SJCRH30 (cell line): ENCODE measurements around the genes HTRA1 and OAT.

GRCh38 chr10:122240574-122241075 lies 30.5 kb upstream of the BTBD16 start:
- RAMPAGE, long total RNA: no peak

DNA sequence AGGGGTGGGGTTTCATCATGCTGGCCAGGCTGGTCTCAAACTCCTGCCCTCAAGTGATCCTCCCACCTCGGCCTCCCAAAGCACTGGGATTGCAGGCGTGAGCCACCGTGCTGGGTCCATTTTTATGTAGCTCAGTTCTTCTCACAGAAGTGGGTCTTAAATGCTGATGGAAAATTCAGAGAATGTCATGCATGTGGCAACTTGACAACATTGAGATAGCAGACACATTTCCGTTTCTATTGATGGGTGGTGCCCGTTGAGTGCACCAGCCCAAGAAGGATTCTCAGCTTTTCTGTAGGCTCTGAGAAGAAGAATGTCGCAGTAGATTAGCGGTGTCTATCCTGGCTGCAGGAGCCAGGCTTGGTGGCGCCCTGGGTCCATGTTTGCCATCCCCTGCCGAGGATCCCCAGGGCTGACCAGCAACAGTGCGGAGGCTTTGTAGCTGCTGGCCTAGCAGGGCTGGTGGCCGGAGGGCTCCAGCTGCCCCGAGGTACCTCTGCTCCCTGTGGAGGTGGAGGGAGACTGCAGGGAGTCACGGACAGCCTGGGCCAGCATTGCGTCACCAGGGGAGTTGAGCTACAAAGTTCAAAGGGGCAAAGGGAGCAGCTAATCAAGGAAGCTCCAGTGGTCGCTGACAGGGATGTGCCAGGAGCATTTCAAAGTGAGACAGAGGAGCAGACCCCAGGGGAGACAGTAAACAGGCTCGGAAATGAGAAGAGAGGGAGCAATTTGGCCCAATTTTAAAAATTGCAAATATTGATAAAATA lies 39.0 kb downstream of the BTBD16 start:
- RAMPAGE, long total RNA: no peak

- RAMPAGE, long total RNA: no peak
Observed at GRCh38 chr10:122324466-122324840, 50.1 kb upstream of the PLEKHA1 start.

- RAMPAGE, long total RNA: no peak
Observed at GRCh38 chr10:122402016-122403138, 27.9 kb downstream of the PLEKHA1 start.

DNA sequence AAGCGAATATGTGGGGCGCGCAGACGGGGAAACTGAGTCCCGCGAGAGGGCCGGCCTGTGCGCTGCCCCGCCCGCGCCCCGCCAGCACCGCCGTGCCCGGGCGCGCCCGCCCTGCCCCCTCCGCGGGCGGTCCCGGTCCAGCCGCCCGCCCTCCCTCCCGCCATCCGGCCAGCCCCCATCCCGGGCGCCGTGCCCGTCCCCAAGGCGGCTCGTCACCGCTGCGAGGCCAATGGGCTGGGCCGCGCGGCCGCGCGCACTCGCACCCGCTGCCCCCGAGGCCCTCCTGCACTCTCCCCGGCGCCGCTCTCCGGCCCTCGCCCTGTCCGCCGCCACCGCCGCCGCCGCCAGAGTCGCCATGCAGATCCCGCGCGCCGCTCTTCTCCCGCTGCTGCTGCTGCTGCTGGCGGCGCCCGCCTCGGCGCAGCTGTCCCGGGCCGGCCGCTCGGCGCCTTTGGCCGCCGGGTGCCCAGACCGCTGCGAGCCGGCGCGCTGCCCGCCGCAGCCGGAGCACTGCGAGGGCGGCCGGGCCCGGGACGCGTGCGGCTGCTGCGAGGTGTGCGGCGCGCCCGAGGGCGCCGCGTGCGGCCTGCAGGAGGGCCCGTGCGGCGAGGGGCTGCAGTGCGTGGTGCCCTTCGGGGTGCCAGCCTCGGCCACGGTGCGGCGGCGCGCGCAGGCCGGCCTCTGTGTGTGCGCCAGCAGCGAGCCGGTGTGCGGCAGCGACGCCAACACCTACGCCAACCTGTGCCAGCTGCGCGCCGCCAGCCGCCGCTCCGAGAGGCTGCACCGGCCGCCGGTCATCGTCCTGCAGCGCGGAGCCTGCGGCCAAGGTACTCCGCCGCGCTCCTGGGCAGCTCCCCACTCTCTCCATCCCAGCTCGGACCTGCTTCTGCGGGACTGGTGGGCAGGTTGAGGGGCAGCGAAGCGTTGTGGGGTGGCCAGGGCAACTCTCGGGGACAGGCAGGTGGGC lies at the start of gene HTRA1:
TSS of gene HTRA1 (plus strand) at position 256 of the 967 bp plus-strand sequence.
- RAMPAGE, long total RNA: no peak

DNA sequence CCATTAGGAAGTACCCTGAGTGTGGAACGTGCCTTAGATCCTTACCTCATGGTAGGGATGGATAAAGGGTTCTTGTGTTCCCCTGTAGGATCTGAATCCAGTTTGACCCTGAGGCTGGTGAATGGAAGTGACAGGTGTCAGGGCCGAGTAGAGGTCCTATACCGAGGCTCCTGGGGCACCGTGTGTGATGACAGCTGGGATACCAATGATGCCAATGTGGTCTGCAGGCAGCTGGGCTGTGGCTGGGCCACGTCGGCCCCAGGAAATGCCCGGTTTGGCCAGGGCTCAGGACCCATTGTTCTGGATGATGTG lies 31.6 kb downstream of the DMBT1 start:
- RAMPAGE, long total RNA: no peak

GRCh38 chr10:122620863-122621502 lies 51.7 kb upstream of the SPADH start:
- RAMPAGE, long total RNA: no peak

DNA sequence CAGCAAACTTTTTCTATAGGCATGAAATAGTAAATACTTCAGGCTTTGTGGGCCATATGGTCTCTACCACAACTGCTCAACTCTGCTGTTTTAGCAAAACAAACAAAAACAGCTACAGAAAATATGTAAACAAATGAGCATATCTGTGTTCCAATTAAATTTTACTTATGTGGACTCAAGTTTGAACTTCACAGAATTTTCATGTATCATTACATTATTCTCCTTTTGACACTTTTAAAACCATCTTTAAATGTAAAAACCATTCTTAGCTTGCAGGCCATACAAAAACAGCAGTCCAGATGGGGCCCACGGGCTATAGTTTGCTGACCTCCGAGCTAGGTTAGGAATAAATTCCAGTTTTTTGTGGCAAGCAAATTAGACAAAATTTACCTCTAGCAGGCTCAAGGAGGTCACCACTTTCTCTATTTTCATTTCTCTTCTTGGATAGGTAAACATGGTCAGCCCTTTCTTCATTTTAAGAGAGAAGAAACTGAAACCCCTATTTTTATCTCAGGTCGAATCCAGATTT lies 10.9 kb downstream of the IKZF5 start:
- RAMPAGE, long total RNA: no peak

- RAMPAGE, long total RNA: no peak
Observed at GRCh38 chr10:123134698-123135039, 1.1 kb upstream of the HMX3 start.

GRCh38 chr10:123136743-123137430 lies 1.1 kb downstream of the HMX3 start:
- RAMPAGE, long total RNA: no peak

DNA sequence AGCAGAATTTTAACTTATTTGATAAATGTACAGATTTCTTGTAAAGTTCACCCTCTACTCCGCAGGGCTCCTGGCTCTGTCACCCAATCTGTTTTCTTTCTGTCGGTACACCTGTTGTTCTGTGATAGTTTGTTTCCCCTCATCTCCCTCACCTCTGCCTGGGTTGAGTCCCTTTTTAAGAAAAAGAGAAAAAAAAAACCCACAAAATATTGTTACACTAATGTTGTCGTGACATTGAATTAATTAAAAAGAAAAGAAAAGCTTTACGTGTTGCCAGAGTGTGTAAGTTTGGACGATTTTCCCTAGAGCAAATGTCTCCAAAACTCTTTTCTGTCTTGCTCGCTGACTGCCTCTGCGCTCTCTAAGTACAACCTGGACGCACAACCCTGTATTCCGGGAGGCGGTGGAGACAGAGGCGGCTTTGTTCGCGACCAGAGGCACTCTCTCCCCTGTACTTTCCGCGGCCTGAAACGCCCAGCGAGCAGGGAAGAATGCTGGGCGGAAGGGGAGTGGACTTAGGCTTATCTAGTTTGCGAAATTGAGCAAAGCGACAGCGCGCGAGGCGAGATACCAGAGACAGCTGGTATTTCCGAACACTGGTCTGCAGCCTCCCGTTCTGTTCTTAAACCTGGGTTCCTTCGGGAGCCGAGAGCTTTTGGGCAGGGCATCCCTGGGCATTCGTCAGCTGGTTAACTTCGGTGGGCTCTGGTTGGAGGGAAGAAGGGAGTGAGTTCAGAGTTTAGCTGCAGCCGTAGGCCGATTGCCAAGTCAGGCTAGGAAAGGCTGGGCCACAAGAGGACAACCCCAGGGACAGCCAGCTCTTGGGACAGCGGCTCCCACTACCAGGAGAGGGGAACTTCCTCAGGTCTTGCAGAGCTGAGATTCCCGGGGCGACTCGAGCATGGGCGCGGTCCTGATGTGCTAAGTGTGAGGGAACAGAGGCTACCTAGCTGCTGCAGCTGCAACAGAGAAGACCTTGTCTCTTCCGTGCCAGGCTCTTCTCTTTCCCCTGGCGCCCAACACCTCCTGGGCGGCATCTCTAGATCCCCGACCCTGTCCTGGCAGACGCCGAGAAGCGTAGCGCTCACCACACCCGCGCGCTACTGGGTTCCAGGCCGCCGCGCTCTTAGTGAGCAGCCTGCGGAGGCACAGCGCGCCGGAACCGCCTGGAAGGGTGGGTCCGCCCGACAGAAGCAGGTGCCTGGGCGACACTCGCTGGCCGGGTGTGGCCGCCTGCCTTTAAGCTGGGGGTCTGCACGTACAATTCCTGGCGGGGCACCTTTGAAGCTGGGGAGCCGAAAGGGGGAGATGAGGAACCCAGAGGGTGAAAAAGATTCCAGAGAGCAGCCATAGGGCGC lies 3.9 kb downstream of the HMX3 start:
- RAMPAGE, long total RNA: no peak

- RAMPAGE, long total RNA: no peak
Observed at GRCh38 chr10:123157920-123158371, 3.7 kb downstream of the BUB3 start.

DNA sequence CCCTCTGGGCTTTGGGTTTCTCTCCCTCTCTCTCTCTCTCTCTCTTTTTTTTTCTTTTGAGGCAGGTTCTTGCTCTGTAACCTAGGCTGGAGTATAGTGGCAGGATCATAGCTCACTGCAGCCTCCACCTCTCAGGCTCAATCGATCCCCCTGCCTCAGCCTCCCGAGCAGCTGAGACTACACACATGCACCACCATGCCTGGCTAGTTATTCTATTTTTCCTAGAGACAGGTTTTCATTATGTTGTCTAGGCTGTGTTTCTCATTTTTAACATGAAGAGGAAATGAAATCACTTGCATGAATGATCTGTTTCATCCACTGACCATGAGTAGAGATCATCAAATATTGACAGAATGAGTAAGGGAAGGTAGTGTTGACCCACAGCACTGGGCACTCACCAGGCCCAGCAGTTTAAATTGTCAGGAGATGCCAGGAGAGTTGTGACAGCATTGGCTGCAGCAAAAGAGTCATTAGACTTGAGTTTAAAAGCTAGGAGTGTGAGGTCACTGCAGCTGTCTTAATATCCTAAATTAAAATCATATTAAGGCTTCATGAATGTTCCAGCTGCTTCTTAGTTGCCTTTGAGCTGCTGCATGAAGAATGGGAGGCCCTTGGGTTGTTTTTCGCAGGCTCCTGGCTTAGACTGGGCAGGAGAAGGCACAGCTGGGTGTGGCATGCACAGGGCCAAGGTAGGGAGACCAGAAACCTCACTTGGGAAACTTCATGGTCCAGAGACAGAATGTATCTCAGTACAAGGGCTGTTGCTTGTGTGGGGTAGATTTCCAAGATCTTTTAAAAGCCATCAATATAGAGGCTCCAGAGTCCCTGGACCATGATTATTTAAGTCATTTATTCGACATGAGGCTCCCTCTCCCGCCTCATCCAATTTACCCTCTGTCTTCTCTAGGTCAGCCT lies 49.7 kb downstream of the BUB3 start:
- RAMPAGE, long total RNA: no peak

DNA sequence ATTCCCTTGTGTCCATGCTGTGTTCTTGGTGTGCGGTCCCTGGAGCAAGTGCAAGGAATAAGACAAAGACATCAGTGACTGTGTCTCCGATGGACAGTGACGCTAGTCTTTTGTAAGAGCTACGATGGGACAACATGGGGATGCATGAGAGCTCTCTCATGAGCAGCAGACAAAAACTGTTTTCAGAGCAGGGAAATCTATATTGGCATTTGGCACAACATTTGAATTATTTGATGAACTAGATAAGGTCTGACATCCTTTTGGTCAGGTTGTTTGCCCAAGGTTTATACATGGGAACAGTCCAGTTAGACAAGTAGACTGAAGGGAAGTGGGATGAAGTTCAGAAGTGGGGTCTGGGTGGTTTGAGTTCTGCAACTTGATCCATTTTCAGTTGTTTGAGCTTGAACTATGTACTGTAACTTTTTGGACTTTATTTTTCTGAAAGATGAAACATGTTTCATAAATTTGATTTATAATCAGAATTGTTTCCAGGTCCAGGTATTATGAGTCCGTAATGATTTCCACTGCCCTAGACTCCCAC lies 50.9 kb downstream of the BUB3 start:
- RAMPAGE, long total RNA: no peak

DNA sequence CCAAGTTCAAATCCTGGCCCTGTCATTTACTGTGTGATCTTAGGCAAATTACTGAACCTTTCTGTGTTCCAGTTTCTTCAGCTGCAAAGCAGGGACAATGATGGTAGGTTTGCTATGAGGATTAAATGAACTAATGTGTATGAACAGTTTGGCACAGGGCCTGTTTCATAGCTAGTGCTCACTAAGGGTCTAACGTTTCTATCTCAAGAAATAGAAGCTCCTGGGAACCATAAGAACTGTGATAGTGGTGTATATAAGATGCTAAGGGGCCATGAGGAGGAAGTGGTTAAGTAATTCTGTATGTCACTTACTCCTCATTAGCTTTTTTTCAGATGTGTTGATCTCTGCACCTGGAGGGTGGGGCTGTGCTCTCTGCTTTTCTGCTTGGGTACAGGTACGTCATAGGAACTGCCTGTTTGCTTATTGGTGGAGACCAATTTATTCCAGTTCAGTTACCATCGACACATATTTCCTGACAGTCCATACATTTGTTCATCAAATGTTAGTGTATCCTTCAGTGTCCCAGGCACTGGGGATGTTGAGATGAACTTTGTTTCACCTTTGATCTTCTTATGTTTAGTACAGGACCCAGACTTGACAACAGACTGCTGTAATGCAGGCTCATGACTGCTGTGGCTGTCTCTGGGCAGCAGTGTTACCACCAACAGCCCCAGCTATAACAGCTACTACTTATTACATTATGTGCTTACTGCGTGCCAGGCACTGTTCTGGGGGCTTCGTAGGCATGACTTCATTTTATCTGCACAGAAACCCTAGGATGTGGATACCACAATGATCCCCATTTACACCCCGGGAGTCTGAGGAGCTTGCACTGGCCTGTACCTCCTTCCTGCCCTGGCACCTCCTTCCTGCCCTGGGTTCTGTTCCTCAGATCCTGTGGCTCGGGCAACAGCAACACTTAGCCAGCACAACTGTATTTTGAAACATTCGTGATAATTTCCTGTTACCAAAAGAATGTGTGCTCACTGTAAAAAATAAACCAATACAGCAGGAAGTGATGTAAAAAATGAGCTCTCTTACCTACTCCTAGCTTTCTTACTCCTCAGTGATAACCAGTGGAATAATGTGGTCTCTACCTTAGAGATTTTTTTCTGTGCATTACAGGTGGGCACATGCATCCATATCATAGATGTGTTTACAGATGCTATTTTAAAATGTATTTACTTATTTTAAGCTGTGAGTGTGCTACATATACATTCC lies 87.4 kb downstream of the BUB3 start:
- RAMPAGE, long total RNA: no peak

DNA sequence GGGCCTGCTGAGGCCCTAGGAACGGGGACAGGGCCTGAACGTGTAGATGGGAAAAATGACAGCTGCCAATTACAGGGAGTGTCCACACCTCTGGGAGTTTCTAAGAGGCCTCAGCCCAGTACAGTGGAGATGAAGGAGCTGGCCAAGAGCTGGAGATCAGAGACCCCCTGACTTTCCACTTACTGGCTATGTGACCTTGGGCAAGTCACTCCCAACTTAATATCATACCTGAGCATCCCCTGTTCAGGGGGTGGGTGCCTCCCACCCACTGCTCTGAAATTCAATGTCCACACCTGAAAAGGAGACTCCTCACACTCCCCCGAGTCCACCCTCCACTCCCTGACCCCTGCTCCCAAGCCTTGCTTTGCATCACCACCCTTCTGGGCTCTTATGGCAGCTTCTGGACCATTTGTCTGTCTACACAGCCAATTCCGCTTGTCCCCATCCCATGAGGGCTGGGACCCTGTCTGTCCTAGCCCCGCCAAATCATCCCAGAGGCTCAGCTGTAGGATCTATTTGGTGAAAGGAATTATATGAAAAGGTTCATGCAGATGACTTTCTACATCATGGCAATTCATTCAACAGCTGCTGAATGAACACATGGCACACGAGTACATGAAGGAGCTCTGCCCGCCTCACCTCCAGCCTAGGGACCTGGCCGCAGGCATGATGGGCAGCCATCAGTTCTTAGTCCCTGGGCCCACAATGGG lies 3.9 kb downstream of the CHST15 start:
- RAMPAGE, long total RNA: no peak

DNA sequence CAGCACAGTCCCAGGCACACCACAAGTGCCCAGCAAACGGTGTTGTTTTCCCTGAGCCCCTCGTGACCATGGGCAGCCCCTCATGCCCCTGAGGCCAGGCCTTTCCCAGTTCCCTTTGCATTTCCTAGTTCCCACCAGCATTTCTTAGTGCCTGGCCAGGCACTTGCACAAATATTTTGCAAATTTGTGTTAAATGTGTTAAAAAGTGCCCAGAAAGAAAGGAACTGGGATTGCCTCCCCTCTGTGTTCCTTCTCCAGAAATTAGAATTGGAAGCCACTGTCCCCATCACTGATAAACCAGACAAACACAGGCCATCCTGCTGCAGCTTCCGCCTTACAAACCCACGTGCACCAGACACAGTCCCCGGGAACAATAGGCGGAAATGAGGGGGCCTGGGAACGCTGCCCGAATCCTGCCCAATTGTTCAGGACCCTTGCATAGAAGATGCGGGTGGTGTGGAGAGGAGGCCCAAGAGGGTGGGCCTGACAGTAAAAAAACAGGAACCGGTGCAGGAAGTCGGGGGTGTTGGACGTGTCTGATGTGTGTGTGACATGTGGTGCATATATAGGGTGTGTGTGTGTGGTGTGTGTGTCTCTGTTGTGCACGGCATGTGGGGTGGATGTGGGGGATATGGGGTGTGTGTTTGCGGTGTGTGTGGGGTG lies 26.4 kb upstream of the CHST15 start:
- RAMPAGE, long total RNA: no peak

DNA sequence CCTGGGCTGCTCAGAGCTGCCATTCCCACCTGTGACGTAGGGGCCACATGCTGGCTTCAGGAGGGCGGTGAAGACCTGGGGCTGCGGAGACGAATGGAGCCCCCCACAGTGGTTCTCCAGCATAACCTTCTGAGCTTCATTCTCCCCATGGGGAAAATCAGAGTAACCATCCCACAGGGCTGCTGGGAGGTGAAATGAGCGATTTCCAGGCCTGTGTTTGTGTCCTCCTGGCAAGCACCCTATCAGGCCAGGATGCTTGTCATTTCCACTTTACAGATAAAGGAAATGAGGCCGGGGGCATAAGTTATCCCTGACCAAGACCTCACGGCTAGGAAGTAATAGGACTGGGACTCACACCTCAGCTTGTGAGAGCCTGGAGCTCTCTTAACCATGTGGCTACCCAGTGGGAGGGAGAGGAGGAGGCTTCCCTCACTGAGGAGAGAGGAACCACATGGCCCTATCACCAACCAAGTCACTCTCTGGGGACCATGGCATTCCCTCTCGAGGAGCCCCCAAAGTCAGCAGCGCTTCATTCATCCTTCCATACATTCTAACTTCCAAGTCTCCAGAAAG lies 127.8 kb upstream of the CHST15 start:
- RAMPAGE, long total RNA: no peak

- RAMPAGE, long total RNA: no peak
Observed at GRCh38 chr10:124231135-124231509, 137.7 kb upstream of the CHST15 start.

GRCh38 chr10:124418836-124419692 lies at the start of gene OAT:
Gene OAT (minus strand): TSS chr10:124418923.
- RAMPAGE, long total RNA: no peak